Vagina (tissue), 1 donor: ENCODE measurements around a stretch of chr7.

DNA sequence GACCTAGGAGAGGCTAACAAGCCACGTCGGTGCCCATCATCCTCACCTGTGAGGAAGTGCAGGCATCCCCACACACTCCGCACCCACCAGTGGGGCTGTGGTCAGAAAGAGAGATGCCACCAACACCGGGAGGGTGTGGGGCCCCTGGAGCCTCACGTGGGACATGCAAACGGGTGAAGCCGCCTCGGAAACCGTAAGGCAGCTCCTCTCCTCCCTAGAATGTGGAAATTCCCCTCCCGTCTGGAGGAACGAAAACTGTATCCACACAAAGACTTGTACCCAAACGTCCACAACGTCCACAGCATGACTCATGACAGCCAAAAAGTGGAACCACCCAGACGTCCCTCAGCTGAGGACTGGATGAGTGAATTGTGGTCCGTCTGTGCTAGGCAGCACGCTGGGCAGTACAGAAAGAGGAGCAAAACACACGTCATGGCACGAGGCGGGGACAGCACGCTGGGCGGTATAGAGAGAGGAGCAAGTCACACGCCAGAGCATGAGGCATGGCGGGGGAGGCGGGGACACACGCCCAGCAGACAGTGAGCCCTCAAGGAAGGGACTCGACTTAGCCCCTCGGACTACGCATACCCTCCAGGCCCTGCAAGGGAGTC lies 246.1 kb downstream of the ELFN1 start:
- PRO-cap: unidirectional peak, plus-strand start at position 497 of the sequence
- RAMPAGE, long total RNA: no peak

DNA sequence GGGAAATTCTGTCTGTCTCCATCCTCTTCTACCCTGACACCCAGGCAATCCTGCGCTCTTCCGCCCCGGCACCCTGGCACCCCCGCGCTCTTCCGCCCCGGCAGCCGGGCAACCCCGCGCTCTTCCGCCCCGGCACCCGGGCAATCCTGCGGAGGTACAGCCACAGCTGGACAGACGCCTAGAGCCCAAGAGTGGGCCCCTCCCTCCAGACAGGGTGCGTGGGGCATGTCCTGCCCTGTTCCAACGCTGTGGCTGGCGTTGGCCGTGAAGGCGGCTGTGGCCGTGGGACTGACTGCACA lies 253.3 kb downstream of the ELFN1 start:
- PRO-cap: no peak
- RAMPAGE, long total RNA: start-site peak on the minus strand centred at position 224 of the sequence, 140 bp wide, 7 reads

- PRO-cap: no peak
- RAMPAGE, long total RNA: no peak
Measured at GRCh38 chr7:2009622-2010272, 223.0 kb downstream of the MAD1L1 start.

GRCh38 chr7:2079485-2080468 lies 153.0 kb downstream of the MAD1L1 start:
- PRO-cap: no peak
- RAMPAGE, long total RNA: no peak

DNA sequence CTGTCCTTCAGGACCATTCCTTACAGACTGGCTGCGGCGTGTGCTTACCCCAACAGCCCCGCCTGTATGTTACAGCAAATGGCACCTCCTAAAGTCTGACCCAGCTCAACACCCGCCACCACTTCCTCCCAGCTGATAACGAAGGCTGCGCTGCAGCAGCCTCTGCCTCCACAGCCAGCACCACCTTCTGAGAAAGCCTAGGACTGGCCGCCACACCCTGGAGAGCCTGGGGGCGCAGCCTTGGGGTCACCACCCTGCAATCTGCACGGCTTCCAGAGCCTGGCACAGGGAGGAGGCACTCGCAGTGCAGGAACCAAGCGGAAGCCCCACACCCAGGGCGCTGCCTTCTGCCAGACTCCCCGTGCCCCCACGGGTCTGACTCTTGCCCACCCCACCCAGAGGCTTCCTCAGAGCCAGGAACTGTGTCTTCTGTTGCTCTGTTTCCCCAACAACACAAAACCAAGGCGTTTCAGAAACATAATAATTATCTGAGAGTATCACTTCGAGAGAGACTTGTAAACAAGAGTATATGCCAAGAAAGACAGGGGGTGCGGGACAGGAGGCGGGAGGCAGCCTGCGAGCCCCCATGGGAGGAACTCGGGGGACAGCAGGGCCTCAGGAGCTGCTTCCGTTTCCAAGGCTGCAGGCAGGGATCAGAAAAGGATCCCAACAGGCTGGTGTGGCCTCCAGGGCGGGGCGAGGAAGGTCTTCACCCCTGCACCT lies 112.4 kb downstream of the MAD1L1 start:
- PRO-cap: no peak
- RAMPAGE, long total RNA: no peak

- PRO-cap: no peak
- RAMPAGE, long total RNA: no peak
Measured at GRCh38 chr7:2172219-2172757, 60.5 kb downstream of the MAD1L1 start.

GRCh38 chr7:2231941-2232752 lies 598 bp downstream of the MAD1L1 start:
- PRO-cap: no peak
- RAMPAGE, long total RNA: no peak

GRCh38 chr7:2234755-2235474 lies 2.2 kb upstream of the MAD1L1 start:
- PRO-cap: no peak
- RAMPAGE, long total RNA: no peak

DNA sequence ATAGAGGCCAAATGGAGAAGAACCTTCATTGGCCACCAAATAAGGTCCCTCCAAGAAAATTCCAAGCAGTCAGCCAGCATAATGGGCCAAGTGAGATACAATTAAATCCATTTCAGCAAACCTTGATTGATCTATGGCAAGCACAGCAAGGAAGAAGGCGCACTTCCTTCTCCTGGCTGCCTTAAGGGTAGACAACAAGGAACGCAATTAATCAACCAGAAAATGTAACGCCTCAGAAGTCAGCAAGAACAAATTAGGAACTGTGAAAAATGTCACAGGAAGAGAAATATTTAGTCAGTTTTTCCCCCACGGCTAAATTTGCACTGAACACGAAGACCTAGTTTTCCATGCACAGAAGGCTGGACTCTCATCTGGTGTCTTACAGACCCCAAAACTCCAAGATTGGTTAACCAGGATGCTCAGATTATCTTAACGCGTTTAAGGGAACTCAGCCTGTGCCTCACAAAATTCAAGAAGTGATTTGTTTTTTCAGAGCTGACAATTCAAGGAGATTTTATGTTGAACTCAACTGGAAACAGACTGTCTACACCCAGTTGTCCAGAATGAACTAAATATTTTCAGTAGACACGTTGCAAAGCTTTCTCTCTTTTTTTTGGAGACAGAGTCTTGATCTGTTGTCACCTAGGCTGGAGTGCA lies 14.3 kb downstream of the SNX8 start:
- PRO-cap: unidirectional peak, minus-strand start at position 183 of the sequence
- RAMPAGE, long total RNA: no peak

DNA sequence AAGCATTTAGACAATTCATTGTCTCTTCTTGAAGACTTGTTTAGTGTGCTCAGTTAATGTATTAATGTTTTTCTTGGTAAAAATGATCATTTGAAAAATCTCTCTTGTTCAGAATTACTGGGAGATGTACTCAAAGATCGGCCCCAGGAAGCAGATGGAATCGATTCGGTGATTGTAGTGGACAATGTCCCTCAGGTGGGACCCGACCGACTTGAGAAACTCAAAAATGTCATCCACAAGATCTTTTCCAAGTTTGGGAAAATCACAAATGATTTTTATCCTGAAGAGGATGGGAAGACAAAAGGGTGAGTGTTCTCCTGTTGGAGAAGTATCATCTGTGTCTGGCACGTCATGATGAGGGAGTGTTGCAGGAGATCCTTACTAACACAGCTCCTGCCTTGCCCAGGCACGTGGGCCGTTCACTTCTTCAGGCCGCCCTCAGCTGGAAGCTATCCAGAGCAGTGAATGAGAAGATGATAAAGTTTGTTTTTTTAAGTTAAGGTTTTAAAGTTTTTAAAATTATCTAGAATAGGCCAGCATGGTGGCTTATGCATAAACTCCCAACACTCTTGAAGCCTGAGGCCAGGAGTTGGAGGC lies 6.1 kb downstream of the EIF3B start:
- PRO-cap: no peak
- RAMPAGE, long total RNA: no peak

GRCh38 chr7:2368628-2369713 lies 14.3 kb downstream of the EIF3B start:
- PRO-cap: no peak
- RAMPAGE, long total RNA: start-site peak on the plus strand at chr7:2369532-2369628, 41 reads

DNA sequence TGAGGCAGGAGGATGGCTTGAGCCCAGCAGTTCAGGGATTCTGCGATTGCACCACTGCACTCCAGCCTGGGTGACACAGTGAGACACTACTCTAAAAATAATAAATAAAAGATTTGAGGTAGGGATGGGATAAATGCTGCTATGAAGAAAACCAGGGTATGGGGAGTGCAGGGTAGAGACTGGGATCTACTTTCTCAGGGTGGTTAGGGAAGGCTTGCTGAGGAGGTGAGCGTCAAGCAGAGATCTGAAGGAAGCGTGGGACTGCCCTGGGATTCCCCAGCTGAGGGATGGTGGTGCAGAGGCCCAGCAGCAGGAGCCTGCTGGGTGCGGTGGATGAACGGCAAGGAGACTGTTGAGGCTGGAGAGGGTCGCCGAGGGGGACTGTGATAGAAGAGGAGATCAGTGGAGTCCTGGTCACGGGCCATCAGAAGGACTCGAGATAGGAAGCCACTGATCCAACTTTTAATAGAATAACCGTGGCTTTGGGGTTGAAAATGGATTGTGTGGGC lies 7.1 kb downstream of the CHST12 start:
- PRO-cap: no peak
- RAMPAGE, long total RNA: no peak

GRCh38 chr7:2493760-2494039 lies 17.5 kb upstream of the GRIFIN start:
- PRO-cap: no peak
- RAMPAGE, long total RNA: no peak

GRCh38 chr7:2518545-2519185 lies 909 bp upstream of the LFNG start:
- PRO-cap: no peak
- RAMPAGE, long total RNA: no peak

GRCh38 chr7:2519186-2519419 lies 471 bp upstream of the LFNG start:
- PRO-cap: no peak
- RAMPAGE, long total RNA: no peak

DNA sequence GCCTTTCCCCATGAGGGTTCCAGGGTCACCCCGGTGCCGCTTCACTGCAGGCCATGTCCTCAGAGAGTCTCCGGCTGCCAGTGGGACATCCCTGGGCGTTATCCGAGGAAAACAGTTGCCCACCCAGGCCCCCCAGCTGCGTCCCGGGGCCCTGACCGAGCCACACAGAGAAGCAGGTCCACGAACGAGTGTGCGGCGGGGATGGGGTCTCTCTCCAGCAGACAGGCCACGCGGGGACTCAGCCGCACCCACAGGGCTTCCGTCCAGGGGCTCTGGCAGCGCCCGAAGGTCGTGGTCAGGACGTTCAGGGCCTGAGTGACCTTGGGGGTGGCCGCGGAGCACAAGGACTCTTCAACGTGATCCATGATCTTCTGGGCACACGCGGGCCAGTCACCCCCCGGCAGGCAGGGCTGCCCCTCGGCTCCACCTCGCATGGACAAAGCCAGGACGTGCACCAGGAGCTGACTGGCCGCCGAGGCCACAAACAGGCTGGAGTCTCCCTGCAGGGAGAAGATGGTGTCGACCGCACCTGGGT lies 11.8 kb downstream of the BRAT1 start:
- PRO-cap: no peak
- RAMPAGE, long total RNA: no peak

GRCh38 chr7:2547090-2547795 lies 8.1 kb downstream of the BRAT1 start:
- PRO-cap: no peak
- RAMPAGE, long total RNA: no peak

DNA sequence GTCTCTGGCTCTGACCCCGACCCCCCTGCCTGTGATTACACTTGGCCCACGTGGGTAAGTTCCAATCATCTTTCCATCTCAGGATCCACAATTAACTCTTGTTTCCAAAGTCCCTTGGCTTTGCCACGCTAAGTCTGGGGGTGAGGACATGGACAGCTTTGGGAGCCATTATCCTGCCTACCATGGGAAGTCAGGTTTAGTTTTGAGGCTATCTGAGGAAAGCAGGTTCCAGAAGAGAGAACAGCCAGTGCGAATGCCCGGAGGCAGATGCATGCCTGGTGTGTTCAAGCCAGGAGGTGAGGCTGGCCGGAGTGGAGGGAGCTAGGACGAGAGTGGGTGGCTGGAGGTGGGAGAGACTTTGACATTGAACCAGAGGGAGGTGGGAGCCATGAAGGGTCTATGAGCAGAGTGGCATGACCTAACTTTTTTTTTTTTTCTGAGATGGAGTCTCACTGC lies 20.8 kb upstream of the AMZ1 start:
- PRO-cap: no peak
- RAMPAGE, long total RNA: no peak

GRCh38 chr7:2701735-2702266 lies 13.8 kb downstream of the AMZ1 start:
- PRO-cap: no peak
- RAMPAGE, long total RNA: no peak

- PRO-cap: unidirectional peak, plus-strand start at chr7:2738349; unidirectional peak, plus-strand start at chr7:2738394
- RAMPAGE, long total RNA: no peak
Measured at GRCh38 chr7:2738216-2738715, 50.3 kb downstream of the AMZ1 start.